Myometrial cell (primary cell): ENCODE results near the gene TAS1R2.

GRCh38 chr1:17228968-17229893 is 19.7 kb upstream of the PADI3 start:
- RAMPAGE, long total RNA = no peak

GRCh38 chr1:17408482-17409212 is 30.8 kb downstream of the RCC2 start:
- RAMPAGE, long total RNA = no peak

DNA sequence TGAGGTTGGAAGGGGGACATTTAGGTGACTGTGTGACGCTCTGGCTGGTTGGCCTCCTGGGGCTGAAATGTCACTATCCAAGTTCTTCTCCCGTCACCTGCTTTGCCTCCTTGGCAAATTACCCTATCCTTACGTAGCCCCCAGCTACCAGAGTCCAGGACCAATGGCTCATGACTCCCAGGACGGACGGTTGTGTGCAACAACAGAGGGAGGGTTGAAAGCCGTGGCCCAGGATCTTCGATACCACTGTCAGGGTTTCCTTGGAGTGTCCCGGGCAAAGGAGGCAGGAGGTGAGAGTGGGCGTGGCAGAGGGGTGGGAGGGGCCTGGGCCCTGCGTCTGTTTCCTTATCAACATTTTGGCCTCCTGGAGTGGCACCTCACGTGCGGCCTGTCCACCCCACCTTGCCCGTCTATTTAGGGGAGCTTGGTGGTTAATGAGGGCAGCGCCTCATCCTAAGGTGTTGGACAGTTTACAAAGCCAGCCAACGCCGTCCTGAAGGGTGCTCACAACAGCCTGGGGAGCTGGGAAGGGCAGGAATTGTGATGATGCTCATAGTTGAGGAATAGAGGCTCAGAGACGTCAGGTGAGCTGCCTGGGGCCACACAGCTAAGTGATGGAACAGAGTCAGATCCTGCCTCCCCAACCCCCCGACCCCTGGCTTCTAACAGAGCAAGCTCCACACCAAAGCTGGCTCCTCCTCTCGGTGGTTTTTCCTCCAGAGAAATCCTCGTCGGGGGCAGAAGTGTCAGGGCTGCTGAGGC is 17.5 kb upstream of the ARHGEF10L start:
- RAMPAGE, long total RNA = no peak

DNA sequence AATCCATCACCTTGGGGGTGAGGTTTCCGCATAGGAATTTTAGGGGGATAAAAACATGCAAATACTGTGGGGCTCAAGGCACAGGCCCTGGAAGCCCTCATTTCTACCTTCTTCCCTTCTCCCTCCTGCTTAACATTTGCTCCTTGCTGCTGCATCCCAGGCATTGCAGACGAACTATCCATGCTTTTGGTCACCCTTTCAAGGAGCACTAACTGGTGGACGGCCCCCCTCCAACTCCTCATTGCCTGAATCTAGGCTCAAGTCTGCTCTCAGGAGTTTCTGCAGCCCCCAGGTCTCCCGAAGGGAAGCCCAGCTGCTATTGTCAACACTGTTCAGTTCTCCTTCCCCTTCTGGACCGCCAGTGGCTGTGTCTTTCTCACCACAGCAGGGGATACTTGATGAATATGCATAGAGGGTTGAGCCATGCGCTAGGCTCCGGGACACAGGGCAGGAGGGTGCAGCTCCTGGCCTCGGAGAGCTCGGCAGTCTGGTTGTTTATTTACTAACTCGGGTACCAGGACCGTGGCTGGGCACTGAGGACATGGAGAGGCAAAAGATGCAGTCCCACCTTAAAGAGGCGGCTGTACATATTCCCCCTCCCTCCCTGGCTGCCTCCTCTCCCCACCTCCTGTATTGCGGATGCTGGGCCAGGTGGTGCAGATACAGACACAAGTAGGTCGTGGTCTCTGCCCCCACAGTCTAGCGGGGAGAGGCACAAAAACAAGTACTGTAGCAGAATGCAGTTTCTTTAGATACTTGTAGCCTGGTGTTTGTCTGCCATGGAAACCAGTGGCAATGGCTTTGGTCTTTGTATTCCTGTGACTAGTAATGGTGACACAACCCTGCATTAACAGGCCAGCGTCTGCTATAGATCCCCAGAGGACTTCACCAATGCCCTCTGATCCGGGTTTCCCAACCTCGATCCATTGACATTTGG is 26.0 kb downstream of the ARHGEF10L start:
- RAMPAGE, long total RNA = no peak

DNA sequence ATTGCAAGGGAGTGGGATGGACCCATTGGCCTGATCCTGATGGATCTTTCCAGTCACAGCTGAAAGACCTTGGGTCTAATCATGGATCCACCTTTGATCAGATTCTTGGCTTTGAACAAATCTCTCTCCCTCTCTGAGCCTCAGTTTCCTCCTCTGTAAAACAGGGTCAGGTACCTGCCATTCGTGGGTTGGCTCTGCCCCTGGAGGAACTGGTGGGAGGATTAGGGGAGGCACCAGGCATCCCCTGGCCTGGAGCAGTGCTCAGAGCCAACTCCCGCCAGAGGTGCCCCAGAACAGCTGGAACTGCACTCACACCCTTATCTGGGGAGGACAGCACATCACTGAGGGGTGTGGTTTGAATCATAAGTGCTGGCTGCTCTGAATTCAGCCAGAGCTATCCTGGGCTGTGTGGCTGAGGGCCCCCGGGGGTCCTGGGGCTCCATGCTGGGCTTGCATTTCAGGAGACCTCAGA is 29.5 kb downstream of the ARHGEF10L start:
- RAMPAGE, long total RNA = no peak

DNA sequence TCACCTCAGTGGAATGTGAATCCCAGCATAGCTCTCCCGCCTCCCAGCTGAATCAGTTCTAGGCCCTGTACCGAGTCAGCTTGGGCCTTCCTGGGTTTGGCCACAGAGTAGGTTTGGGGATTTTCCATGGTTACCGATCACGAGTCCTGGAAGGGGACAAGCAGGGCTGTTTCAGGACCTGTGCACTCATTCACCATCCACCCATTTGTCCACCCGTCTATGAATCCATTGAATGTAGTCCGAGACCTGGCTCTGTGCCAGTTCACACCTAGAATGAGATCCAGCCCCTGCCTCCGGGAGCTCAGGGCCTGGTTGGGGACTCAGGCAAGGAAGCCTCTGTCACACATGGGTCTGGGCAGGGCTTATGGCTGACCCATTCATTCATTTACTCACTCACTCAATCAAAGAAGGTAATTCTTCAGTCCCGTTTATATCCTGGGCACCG is 94.2 kb downstream of the ARHGEF10L start:
- RAMPAGE, long total RNA = no peak

DNA sequence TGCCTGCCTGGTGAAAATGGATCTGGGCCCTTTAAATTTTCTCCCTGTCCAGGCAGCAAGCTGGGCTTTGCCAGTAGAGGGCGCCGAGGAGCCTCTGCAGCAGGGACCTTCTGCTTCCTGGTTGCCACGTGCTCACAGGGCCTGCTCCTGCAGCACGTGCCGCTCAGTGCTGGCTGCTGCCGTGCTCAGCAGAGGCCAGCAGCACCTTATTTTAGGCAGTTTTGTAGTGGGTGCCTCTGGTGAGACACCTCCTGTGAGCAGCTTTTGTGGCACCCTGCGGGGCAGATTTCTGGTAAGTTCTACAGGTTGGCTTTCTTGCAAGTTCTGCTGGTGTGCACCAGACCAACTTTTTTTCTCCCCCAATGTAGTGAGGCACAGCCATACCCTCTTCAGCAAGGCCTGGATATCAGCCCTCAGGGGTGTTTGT is 4.1 kb downstream of the ACTL8 start:
- RAMPAGE, long total RNA = no peak

GRCh38 chr1:18128302-18128712 is 20.7 kb downstream of the IGSF21 start:
- RAMPAGE, long total RNA = no peak

GRCh38 chr1:18299423-18299825 is 181.3 kb upstream of the KLHDC7A start:
- RAMPAGE, long total RNA = no peak

- RAMPAGE, long total RNA = no peak
These were observed 399 bp downstream of the KLHDC7A start for GRCh38 chr1:18481240-18481417.

DNA sequence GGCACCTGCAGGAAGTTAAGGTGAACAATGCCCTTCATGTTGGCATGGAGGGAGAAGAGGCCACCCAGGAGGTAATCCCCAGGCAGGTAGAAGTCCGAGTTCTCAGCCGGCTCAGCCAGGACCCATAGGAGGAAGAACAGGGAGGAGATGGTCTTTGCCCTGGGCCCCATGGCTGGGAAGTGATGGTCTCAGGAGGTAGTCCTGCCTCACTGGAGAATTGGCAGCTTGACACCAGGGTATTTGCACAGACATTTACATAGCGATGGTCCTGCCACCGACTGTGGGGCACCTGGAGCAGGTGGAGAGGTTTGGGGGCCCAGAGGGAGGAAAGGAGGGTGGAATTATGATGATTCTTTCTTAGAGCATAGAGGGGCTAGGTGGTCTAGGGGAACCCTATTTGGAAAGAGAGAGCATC is at the start of gene TAS1R2:
TSS of gene TAS1R2 (minus strand) at position 170 of the 415 bp plus-strand sequence.
- RAMPAGE, long total RNA = no peak

DNA sequence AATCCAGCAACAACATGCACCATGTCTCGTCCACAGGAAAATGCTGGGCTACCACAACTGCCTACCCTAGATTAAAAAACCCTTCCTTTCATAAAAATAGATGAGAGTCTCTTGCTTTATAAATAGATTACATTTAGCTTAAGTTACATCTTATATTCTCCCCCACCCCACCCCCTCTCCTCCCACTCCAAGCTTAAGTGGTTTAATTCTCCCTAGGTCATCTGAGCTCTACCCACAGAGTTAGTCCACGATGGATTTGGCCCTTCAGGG is 2.9 kb upstream of the ALDH4A1 start:
- RAMPAGE, long total RNA = no peak

- RAMPAGE, long total RNA = no peak
These were observed 14.6 kb upstream of the ALDH4A1 start for GRCh38 chr1:18916745-18917570.

GRCh38 chr1:18922000-18923099 is 20.0 kb upstream of the ALDH4A1 start:
- RAMPAGE, long total RNA = no peak

DNA sequence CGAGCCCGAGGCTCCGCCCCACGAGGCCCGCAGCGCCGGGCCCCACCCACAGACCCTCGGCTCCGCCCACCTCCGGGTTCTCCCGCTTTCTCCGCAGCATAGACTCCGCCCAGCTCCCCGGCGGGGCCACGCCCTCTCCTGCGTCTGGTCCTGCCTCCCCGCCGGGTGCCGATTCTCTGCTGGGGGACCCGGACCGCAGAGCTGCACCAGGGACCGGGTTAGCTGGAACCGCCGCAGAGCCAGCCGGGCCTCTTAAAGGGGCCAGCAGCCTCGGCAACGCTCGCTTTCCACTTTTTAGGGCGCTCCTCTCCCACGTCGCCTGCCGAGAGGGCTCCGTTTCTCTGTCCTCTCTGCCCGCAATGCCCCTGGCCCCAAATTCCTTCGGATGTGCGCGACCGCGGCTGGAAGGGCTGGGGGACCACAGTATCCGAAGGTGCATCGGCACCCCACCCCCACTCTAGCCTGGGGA is 325 bp upstream of the IFFO2 start:
- RAMPAGE, long total RNA = no peak

GRCh38 chr1:19010348-19011645 is 54.3 kb upstream of the IFFO2 start:
- RAMPAGE, long total RNA = no peak

DNA sequence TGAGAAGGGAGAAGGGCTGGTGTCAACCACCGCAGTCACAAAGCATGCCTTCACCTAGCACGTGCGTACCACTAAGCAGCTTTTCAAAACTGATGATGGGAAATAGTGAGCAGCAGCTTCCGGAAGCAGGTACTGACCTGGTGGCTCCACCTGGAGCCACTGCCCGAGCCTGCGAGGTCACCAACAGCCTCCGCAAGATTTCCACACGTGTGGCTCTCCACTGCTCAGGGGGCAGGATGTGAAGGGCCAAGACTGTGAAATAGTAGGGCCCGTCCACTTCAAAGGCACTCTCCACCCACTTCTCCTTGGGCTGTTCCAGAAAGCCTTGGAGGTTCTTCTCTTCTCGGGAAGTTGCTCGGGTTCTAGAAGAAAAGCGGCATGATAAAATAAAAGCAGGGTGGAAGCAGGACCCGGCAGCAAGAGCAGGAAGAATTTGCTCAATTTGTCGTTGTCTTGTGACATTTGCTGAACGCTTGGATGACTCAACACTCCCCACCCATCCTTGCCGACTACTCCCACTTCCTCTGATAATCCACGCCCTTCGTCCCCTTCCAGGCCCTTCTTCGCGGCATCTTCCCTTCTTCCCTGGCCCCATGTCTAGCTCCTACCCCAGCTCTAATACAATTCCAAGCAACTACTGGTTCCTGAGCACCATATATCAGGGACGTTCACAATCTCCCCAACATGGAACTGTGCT is 124.9 kb upstream of the IFFO2 start:
- RAMPAGE, long total RNA = no peak

- RAMPAGE, long total RNA = no peak
These were observed 72.1 kb downstream of the UBR4 start for GRCh38 chr1:19137755-19138614.

GRCh38 chr1:19201503-19201899 is 8.6 kb downstream of the UBR4 start:
- RAMPAGE, long total RNA = no peak

DNA sequence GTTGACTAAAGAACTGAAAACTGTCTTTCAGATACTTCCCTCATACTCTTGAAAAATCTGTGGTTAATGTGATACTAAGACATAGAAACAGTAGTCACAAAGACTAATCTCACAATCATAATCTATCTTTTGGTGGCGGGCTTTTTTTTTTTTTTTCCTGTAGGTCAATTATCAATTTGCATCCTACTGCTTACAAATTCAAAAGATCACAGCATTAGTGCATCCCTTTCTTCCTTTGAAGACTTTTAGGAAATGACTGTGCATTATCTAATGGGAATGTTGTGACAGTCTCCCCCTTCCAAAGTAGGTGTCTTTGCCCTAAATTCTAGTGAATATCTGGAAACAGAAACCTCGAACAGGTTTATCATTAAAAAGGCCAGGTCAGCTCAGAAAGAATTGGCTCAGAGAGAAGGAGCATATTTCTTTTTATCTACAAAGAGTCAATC is 4.5 kb downstream of the UBR4 start:
- RAMPAGE, long total RNA = no peak